Neural progenitor cell (in vitro differentiated cells): ENCODE results near the gene HCAR2.

DNA sequence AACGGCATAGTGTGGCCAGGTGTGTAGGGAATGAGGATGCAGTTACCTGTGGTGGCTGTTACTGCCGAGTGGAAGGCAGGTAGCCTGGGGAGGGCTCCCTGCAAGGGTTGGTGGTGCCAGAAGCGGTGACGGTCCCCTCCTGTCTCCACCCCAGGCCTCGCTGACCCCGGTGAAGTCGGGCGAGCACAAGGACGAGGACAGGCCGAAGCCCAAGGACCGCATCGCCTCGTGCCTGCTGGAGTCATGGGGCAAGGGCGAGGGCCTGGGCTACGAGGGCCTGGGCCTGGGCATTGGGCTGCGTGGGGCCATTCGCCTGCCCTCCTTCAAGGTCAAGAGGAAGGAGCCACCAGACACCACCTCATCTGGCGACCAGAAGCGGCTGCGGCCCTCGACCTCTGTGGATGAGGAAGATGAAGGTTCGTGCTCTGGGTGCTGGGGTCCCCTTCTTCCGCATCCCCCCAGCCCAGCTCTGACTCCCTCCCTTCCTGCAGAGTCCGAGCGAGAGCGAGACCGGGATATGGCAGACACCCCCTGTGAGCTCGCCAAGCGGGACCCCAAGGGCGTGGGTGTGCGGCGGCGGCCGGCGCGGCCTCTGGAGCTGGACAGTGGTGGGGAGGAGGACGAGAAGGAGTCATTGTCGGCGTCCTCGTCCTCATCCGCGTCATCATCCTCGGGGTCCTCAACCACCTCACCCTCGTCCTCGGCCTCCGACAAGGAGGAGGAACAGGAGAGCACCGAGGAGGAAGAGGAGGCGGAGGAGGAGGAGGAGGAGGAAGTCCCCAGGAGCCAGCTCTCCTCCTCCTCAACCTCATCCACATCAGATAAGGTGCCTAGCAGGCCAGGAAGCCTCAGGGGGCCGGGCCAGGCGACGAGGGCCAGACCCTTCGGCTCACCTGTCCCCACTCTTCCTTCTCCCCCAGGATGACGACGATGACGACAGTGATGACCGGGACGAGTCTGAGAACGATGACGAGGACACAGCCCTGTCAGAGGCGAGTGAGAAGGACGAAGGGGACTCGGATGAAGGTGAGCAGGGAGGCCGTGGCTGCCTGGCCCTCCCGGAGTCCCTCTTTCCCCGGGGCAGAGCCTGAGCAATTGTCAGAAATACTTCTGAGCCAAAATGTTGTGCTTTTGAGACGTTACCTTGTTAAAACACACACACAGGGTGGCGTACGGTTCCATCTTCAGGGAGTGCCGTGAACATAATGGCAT, 13.5 kb downstream of the SETD1B start:
- RAMPAGE, long total RNA: no peak

GRCh38 chr12:121830540-121831337, 26.9 kb downstream of the SETD1B start:
- RAMPAGE, long total RNA: no peak

GRCh38 chr12:122030011-122030860, 8.6 kb downstream of the BCL7A start:
- RAMPAGE, long total RNA: no peak

- RAMPAGE, long total RNA: no peak
Measured at GRCh38 chr12:122085807-122086629, 7.5 kb downstream of the MLXIP start.

DNA sequence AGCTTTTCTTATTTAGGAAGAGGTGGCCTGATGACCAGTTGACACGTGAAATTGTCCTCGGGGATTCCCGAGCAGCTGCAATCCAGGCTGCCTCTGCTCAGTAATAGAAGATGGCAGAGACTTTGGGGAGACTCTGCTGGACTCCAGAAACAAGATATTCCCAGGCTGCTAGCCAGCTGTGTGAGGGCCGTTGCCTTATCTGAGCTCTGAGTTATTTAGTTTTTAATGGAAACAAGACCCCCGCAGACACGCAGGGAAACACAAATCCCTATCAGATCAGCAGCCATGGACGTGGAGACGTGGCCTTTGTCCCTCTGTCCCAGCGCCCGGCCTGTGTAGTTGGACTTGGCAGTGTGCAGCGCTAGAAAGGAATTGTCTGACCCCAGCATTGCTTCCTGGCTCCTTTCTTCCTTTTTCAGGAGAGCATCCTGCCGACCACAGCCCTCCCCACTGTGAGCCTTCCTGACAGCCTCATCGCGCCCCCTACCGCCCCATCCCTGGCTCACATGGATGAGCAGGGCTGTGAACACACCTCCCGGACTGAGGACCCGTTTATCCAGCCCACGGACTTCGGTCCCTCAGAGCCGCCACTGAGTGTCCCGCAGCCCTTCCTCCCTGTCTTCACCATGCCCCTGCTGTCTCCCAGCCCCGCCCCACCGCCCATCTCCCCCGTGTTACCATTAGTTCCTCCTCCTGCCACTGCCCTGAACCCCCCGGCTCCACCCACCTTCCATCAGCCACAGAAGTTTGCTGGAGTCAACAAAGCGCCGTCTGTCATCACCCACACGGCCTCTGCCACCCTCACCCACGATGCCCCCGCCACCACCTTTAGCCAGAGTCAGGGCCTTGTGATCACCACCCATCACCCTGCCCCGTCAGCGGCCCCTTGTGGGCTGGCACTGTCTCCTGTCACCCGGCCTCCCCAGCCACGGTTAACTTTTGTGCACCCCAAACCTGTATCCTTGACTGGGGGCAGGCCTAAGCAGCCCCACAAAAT, 40.8 kb downstream of the IL31 start:
- RAMPAGE, long total RNA: no peak

DNA sequence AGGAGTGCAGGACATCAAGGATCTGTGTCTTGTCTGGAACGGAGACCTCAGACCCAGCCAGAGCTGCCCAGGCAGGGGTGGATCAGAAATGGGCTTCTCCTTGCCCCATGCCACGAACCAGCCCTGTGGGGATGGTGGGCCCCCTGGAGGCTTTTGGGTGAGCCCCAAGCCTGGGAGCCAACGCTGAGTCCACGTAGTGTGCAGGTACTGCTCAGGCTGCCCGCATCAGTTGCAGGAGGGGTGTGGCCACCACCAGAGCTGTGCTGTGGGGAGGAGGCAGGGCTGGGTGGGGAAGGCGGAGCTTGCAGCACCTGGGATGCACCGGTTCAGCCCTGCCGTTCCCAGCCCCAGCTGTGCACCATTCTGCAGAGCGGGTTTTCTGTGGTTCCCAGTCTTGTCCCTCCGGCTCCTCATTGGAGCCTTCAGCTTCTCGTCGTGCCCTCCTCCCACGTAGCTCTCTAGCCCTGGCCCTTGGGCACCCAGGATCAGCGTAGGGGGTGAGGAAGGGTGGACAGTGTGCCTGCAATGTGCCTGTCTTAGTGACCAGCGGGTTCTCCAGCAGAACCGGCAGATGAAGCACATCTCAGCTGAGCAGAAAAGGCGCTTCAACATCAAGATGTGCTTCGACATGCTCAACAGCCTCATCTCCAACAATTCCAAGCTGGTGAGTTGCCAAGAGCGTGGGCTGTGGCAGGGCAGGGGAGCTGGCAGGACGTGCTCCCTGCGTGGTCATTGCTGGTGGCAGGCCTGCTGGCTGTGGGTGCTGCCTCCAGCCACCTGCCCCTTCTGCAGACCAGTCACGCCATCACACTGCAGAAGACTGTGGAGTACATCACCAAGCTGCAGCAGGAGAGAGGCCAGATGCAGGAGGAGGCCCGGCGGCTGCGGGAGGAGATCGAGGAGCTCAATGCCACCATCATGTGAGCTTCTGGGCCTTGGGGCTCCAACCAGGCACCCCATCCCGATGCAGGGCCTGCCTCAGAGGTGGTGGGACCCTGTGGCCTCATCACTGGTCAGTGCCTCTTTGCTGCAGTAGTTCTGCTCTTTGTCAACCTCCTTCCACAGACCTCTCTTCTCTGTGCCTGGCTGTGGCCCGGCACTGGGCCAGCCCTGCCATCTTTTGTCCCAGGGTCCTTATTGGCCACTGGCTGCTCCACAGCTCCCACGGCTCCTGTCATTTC, 36.0 kb downstream of the IL31 start:
- RAMPAGE, long total RNA: no peak

DNA sequence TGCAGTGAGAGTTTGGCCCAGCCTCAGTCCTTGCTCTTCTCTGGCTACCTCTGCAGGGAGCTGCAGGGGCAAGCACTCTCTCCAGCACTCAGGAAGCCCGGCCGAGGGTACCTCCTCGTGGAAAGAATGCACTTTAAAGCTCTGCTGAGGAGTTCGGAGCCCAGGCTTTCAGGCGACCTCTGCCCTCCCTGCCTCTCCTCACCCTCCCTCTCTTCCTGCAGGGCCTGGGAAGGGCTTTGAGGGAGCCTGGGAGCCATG, 31.1 kb downstream of the IL31 start:
- RAMPAGE, long total RNA: no peak

DNA sequence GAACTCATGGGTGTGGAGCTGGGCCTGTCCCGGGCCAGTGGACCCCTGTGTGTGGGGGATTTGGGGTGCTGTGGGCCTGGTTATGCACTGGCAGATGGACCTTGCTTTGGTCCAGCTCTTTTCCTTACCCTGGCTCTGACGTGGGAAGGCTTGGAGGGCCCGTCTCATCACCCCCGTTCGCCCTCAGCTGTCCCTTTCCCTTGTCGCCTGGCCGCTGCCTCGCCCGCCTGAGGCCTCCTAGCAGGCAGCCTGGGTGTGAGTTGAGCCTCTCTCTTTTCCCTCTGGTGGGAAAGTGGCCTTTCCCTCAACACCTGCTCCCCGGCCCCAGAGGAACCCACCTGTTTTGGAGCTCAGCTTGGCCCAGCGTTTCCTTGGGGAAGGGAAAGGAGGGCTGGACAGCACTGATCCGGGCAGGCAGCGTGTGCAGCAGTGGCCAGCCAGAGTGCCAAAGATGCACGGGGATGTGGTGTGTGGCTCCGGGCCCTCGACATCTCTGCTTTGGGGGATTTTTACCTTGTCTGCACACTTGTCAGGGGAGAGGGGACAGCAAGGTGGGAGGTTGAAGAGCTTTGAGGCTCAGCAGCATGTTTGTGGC, 28.2 kb downstream of the IL31 start:
- RAMPAGE, long total RNA: no peak

- RAMPAGE, long total RNA: no peak
Measured at GRCh38 chr12:122224377-122224762, 1.5 kb downstream of the DIABLO start.

- RAMPAGE, long total RNA: no peak
Measured at GRCh38 chr12:122322526-122323065, 56.3 kb upstream of the VPS33A start.

DNA sequence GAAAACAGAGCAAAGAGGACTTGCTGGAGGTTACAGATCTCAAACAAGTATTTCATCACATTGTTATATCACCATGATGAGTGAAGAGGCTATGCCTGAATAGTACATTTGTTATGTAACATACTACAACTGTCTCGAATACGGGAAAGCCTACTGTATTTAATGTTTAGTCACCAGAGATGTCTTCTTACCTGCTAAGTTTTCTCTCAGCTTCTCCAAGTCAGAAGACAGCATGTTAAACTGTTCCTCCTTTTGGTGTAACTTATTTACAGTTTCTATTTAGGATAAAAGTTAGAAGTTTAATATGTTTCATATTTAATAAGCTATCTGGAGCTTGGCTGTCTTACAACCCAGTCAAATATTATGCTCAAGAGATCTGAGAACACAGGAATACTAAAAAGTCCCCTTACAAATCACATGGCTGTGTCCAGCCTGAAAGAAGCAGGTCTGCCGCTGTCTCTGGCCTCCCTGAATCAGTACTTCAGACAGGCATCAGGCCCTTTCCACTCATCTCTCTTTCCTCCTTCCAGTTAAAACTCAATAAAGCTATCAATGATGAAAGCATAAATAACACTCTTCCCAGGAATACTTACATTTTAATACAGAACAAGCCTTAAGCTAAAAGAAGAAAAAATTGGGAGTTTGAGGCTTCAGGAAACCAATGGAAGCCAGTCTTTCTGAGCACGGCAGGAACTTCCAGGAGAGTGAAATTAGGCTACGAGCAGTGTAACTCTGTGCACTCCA, 67.7 kb upstream of the VPS33A start:
- RAMPAGE, long total RNA: no peak

GRCh38 chr12:122389552-122389814, 33.0 kb downstream of the CLIP1 start:
- RAMPAGE, long total RNA: no peak

- RAMPAGE, long total RNA: no peak
Measured at GRCh38 chr12:122399891-122400935, 22.3 kb downstream of the CLIP1 start.

- RAMPAGE, long total RNA: no peak
Measured at GRCh38 chr12:122464158-122465174, 36.3 kb downstream of the ZCCHC8 start.

GRCh38 chr12:122484626-122485395, 15.9 kb downstream of the ZCCHC8 start:
- RAMPAGE, long total RNA: no peak

GRCh38 chr12:122702761-122703750, at the start of gene HCAR2:
TSS of gene HCAR2 (minus strand) at chr12:122703357.
- RAMPAGE, long total RNA: no peak

- RAMPAGE, long total RNA: no peak
Measured at GRCh38 chr12:122813252-122813796, 21.9 kb upstream of the HIP1R start.

- RAMPAGE, long total RNA: no peak
Measured at GRCh38 chr12:122834381-122835118, 707 bp upstream of the HIP1R start.

GRCh38 chr12:122852304-122853495, 17.4 kb downstream of the HIP1R start:
- RAMPAGE, long total RNA: no peak

DNA sequence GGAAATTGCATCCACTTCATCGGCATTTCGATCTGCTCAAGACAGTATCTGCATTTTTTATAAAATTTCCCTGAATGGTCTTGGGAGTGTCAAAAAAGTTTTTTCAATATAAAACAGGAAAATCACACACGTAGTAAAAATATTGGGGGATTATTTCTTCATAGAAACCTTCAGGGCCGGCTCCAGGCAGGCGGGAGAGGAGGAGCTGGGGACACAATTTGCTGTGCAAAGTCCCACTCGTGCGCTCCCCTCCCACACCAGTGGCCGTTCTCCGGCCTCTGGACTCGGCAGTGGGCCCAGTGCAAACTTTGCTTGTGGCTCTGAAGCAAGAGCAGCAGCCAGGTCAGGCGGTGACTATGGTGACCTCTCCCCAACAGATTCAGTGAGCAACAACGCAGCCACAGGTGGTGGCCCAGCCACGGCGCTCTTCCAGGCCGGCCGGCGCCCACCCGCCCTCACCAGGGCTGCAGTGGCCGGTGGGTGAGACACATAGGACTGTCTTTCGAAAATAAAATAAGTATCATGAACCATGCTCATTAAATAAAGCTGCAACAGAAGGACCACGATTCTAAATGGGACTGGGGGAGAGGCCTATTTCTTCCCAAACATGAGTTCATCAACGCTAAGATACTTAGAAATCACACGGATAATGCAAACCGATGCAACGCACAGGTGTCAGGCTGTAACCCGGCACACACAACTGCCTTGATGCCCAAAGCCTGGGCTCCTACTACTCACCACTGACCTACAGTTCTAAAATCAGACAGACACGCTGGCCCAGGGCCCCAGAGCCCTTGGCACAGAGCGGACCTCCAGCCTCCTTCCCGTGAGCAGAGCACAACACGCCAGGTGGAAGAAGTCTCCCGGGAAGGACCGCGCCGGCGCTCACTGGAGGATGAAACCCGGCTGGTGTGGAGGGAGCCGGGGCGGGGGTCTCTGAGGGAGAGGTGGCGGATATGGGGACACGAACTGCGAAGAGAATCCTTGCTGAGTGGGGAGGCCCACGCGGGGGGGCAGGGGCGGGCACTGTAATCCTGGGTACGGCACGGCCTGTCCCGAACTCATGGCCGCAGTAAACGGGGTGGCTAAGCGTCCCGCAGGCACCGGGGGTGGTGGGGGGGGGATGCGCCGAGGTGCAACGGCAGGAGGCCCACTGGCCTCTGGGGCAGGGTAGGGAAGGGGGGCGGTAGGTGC, 29.3 kb downstream of the VPS37B start:
- RAMPAGE, long total RNA: no peak